OVCAR3 (cell line): ENCODE data around the gene EXT2.

DNA sequence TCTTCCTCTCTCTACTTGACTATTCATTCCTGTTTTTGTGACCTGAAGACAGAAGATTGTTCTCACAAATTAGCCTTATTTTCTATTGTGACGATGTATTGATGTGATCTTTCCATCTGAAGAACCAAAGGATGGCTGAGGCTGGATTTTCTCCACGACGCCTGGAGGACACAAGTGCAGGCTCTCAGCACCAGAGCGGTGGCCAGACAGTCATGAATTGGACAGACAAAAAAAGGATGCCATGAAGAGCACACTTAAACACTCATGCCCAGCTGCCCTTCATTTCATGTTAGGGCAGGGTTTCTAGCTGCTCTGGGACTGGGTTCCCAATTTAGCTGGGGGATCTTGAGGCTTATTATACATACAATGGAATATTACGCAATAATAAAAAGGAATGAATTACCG is 512.0 kb upstream of the LRRC4C start:
- RRBS, result no CpG with 5 or more reads among the region's 6 CpGs

DNA sequence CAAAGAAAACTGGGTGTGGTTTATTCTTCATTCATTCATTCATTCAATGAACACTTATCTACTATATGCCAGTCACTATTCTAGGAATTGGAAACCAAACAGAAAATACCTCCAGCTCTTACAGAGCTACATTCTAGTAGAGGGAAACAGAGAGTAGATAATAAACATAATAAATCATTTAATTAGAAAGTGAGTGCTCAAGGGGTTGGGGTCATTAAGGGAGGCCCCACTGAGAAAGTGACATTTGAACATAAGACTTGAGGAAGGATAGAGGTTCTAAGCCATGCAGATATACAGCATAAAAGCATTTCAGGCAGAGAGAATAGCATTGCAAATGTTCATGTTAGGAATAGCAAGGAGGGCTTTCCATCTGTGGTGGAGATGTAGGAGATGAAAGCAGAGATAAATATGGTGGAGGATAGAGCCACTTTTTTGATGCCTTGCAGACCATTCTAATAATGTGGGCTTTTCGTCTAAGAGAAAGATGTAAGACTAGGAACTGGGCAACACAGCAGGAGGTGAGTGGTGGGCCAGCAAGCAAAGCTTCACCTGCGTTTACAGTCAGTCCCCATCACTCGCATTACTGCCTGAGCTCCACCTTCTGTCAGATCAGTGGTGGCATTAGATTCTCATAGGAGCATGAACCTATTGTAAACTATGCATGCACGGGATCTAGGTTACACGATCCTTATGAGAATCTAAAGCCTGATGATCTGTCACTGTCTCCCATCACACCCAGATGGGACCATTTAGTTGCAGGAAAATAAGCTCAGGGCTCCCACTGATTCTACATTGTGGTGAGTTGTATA is 62.4 kb downstream of the TTC17 start:
- RRBS, result no CpG with 5 or more reads among the region's 5 CpGs

DNA sequence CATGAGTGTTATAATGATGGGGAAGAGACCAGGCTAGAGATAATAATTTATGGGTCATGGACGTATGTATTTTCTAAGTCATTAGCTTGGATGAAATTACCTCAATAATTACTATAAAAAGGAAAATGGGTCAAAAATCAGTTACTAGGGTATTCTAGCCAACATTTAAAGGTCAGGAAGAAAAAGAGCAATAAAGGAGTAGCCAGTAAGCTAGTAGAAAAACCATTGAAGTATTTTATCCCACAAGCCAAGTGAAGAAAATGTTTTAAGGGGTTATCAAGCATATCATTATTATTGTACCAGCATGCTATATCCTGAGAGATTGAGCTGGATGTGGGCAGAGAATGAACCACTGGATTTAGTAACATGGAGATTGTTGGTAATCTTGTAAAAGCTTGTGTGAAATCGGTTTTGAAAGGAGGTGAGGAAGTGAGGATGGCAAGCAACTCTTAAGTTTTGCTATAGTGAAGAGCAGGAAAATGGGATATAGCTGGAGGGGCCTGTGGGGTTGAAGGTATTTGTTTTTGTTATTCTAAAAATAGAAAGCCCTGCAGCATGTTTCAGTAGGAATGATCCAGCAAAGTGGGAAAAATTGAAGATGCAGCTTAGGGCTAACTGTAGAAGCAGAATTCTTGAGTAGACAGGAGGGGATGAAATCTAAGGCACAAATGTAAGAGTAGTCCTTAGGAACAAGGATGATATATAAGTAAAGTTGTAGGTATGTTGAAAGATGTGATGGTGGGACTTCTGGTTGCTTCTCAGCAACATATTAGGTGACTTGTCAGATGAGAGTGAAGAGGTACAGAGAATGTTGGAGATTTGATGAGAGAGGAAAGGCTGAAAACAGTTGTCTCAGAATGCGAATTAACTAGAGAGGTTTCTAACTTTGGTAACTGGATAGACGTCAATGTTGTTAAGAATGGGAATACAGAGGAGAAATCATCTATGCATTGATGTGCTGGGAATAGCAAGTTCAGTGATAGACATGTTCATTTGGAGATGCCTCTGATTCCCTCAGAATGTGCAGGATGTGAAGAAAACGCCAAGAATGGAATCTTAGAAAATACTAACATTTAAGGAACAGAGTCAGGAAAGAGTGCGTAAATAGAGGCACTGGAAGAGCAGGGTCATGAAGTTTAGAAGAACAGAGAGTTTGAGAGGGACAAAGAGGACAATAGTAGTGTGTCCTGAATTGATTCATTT is 64.1 kb downstream of the TTC17 start:
- RRBS, result no CpG with 5 or more reads among the region's 6 CpGs

- RRBS, result no CpG with 5 or more reads among the region's 2 CpGs
These were observed 66.8 kb downstream of the TTC17 start for GRCh38 chr11:43425592-43425916.

DNA sequence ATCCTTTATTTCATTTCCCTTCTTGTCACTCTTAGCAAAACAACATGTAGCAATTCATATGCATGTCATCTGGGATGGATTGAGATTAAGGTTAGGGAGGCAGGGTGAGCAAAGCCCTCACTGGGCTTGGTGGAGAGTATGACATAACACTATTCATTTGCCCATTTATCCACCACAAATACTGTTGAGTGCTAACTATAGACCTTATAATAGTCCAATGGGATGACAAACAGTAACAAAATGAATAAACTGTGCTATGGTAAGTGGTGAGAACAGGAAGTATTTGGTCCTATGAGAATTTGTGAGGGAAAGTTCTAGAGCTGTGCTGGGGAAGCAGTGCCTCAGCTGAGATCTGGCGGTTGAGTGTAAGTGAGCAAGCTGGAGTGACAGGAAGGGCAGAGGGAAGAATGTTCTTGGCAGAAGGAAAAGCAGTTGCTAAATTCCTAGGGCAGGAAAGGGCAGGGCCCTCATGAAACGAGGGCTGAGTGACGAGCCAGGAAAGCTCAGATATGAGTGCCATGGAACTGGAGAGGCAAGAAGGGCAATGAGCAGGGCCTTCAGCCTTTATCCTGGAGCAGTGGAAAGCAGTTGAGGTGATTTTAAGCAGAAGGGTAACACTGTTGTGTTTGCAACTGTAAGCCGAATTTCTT is 6.7 kb downstream of the HSD17B12 start:
- RRBS, result no CpG with 5 or more reads among the region's 4 CpGs

GRCh38 chr11:43837833-43838381 is 42.7 kb upstream of the ALKBH3 start:
- RRBS, result no CpG with 5 or more reads among the region's 5 CpGs

DNA sequence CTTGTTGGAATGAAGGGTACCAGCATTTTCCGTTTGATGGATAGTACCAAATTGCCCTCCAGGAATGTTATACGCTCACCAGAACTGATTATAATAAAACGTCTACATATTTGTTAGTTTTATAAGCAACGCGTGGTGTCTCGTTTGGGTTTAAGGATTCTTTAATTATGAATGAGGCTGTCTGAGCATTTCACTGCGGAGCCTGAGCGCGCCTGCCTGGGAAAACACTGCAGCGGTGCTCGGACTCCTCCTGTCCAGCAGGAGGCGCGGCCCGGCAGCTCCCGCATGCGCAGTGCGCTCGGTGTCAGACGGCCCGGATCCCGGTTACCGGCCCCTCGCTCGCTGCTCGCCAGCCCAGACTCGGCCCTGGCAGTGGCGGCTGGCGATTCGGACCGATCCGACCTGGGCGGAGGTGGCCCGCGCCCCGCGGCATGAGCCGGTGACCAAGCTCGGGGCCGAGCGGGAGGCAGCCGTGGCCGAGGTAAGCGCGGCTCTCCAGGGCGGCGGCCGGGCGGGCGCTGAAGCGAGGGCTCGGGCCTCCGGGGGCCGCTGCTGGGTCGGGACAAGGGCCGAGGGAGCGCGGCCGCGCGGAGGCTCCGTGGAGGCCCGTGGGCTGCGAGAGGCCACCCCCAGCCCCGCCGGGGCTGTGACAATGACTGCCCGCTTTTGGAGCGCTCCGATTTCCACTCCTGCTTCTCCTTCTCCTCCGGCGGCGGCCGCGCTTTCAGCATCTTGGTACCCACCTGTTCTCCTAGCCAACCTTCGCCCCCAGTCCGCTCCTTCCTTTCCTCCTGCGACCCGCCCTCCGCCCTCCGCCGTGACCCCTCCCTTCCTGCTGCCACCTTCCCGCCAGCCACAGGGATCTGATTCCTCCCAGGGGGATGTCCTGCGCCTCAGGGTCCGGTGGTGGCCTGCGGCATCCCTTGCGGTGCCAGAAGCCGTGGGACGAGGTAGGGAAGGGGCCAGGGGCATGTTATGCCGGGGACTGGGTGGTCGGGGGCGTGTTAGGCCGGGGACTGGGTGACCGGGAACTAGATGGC is at the start of gene EXT2:
Gene EXT2, plus strand, starts transcription at position 307 of the 1,040 bp plus-strand sequence.
- RRBS, result 5% methylated on average over 45 of the region's 92 CpGs

DNA sequence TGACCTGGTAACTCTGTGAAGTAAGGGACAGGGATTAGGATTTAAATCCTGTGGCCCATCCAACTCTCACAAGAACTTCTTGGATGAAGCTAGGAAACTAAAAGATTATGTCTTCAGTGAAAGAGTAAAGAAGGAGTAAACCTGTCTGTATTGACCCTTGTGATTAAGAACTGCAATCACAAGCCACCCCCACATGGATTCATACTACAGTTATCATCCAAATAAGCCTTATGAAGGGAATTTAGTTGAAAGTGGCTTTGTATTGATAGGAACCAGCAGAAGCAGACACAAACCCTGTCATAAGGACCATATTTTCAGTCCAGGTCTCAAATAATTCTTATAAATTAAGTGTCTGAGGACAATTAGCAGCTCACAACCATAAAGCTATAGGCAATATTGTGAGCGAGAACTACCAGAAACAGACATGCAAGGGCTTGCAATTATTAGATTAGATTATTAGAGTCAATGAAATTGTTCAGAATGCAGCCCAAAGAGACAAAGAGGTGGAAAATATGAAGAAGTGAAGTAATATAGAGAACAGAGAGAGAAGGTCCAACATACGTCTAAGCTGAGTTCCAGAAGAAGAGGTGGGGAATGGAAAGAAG is 92.9 kb downstream of the EXT2 start:
- RRBS, result no CpG with 5 or more reads among the region's 2 CpGs

GRCh38 chr11:44564174-44564954 is 1.1 kb upstream of the CD82 start:
- RRBS, result no CpG with 5 or more reads among the region's 15 CpGs

DNA sequence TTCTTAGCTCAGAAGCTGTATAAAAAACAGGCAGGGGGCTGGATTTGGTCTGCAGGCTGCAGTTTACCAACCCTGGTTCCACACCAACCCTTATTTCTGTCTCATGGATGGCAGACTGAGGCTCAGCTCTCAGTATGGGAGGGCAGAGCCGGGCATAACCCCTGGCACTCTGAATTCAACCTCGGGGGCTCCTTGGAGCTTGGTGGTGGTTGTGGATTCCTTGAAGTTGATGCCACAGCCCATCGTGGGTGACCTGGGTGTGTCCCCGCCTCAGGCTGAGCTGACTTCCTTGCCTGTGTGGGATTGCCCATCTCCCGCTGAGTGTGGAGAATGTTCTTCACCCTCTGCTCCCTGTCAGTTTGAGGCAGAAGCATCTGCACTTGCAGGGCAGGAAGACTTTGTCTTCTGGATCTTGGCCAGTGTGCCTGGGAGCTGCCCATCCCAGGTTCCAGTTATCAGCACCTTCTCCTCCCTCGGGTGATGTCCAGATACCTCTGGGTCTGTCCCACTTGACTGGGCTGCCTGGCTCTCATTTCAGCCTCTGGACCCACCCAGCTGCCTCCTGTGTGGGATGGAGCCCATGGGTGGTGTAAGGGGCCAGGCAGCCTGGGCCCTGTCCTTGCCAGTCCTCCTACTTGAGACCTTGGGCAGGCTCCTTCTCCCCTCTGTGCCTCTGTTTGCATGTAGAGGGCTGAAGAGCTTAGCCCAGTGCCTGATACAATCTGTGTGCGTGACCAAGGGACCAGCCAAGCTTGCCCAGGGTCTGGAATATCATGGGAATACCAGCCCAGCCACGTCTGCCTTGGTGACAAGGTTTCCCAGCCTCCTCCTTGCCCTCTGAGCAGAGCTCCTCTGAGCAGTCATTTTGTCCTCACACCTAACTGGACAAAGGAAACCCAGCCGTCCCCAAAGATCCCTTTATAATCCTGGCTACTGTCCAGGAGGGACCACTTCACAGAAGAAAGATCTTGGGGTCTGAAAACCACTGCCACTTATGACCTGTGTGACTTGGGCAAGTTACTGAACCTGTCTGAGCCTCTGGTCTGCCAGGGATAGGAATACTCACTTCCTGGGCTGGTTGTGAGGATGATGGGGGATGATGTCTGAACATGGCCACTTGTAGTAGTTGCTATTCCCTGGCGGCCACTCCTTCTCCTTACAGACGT is 25.6 kb downstream of the CD82 start:
- RRBS, result no CpG with 5 or more reads among the region's 11 CpGs

GRCh38 chr11:44611563-44612242 is 46.2 kb downstream of the CD82 start:
- RRBS, result no CpG with 5 or more reads among the region's 7 CpGs

GRCh38 chr11:44780818-44781341 is 54.1 kb downstream of the TSPAN18 start:
- RRBS, result no CpG with 5 or more reads among the region's 6 CpGs

DNA sequence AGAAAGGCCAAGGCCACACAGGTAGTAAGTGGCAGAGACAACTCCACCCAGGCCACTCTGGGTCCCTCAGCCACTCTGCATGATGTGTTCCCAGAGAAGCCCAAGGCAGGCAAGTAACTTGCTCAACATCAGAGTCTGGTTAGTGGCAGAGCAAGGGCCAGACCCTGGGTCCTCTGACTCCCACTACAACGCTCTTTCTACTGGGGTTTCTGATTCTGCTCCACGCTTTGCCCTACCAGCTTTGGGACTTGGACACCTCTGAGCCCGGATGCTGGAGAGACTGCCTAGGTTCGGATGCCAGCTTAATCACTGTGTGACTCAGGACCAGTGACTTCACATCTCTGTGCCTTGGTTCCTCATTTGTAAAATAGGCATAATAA is 67.2 kb downstream of the TP53I11 start:
- RRBS, result no CpG with 5 or more reads among the region's 4 CpGs

DNA sequence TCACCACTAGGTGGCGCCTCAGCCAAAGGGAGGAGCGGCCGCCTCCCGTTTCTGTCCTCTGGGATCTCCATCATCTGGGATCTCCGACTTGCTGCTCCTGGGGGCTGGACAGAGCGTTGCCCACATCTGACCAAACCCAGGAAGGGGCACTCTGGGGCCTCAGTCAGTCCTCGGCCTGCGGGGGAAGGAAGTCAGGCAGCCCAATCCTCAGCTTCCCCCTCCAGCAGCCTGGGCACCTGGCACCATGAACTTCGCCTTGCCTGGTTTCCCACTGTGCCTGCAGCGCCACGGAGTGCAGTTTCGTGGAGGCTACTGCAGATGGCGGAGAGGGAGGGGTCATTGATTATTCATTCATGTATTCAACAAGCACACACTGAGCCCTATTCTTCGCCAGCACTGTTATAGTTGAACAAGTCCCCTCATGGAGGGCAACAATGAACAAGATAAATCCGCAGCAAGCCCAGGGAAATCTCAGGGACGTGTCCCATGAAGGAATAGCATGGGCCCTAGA is 23.4 kb downstream of the TP53I11 start:
- RRBS, result no CpG with 5 or more reads among the region's 16 CpGs

DNA sequence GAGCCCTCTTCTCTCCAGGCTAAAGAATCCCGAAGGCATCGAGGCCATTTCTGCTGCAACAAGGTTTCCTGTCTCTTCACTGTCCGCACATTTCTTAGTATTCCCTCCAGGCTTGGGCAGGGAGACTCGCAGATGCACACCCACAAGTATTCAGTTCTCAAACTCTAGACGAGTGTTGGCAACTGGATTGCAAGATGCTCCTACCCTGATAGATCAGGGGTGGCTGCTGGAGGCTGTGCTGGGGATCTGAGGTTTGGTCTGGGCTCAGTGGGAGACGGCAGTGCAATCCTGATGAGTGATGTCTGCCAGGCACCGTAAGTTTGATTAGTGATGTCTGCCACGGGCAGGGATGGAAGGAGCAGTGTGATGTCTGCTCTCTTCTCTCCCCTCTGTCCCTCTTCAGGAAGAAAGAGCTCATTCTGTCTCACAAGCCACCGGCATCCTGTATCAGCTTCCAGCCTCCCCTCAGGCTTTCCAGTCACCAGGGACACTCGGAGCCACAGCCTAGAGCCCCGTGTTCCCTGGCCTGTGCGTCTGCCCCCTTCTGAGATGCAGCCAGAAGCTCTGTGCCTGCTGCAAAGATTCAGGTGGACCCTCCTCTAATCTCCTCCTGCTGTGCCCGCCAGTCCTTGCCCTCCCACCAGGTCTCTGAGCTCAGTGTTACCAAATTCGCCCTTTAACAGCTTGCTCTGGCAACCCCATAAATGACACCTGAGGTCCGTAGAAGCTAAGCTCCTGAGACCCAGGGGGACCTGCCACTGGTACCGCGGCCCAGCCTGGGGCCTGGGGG is 20.0 kb downstream of the TP53I11 start:
- RRBS, result no CpG with 5 or more reads among the region's 17 CpGs

GRCh38 chr11:44954934-44955606 is 4.4 kb upstream of the TP53I11 start:
- RRBS, result 94% methylated on average over 1 of the region's 4 CpGs

- RRBS, result no CpG with 5 or more reads among the region's 14 CpGs
These were observed 97.7 kb upstream of the PRDM11 start for GRCh38 chr11:45048637-45049182.

- RRBS, result no CpG with 5 or more reads among the region's 3 CpGs
These were observed 57.0 kb upstream of the PRDM11 start for GRCh38 chr11:45089477-45089872.

DNA sequence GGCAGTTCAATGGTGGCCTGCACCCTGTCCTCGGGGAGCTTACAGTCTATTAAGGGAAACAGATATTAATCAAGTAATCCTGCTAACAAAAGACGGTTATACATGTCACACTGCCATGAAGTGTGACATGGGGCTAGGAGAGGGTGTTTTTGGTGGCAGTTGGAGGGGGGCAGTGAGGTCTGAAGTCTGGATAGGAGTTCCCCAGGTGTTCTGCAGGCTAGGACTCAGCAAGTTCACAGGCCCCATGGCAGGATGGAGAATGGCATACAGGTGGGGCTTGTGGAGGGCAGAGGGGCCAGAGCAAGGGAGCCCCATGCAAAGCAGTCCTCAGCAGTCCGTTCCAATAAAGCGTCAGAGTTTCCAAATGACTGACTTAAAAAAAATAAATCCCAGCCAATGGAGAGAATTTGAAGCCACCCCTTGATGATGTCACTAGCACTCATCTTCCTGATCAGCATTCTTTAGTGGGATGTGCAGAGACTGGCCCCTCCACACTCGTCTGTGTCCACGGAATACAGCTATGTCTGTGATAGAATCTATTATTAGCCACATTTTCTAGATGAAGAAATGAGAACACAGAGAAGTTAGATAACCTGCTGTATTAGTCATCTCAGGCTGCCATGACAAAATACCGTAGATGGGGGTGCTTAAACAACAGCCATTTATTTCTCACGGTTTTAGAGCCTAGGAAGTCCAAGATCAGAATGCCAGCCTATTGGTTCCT is 32.6 kb downstream of the PRDM11 start:
- RRBS, result no CpG with 5 or more reads among the region's 8 CpGs

DNA sequence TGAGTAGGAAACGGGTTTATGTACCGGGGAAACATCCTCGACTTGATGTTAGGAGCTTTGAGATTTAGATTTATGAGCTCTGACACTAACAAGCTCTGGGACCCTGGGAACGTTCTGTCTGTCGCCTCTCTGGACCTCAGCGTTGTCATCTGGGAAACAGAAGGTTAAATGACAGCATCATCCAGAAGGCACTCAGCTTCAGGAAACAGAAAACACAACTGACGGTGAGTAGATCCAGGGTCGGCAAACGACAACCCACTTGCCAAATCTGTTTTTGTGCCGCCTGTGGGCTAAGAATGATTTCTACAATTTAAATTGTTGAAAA is 46.9 kb upstream of the SYT13 start:
- RRBS, result no CpG with 5 or more reads among the region's 10 CpGs